CD14-positive monocyte (primary cell): ENCODE data around the genes WEE2, TAS2R4, TAS2R39, TAS2R40, OR2A5 and TPK1.

- CAGE, long polyA plus RNA = no peak
Measured at GRCh38 chr7:141707903-141708421, at the start of gene WEE2. Gene WEE2, plus strand, starts transcription at chr7:141708353.

DNA sequence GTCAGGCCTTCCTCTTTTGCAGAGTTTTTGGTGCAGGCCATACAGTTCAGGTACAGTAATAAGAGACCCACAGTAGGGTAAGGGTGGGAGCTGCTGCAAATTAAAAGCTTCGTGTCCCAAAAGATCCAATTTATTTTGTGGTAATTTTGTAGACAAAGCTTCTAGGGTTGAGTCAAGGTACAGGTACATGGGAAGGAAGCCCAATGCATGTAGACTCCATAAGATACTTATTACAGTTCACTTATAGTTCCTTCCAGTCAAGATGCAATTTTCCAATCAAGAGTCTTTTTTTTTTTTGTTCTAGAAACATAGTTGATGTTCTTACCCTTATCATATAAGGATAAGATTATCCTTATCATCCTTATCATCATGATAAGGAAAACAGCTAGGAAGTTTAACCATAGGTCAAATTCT, at the start of gene TAS2R4:
Gene TAS2R4, plus strand, starts transcription at position 301 of the 414 bp plus-strand sequence.
- CAGE, long polyA plus RNA = no peak

- CAGE, long polyA plus RNA = no peak
Measured at GRCh38 chr7:142001525-142001965, 5.9 kb downstream of the MGAM start.

DNA sequence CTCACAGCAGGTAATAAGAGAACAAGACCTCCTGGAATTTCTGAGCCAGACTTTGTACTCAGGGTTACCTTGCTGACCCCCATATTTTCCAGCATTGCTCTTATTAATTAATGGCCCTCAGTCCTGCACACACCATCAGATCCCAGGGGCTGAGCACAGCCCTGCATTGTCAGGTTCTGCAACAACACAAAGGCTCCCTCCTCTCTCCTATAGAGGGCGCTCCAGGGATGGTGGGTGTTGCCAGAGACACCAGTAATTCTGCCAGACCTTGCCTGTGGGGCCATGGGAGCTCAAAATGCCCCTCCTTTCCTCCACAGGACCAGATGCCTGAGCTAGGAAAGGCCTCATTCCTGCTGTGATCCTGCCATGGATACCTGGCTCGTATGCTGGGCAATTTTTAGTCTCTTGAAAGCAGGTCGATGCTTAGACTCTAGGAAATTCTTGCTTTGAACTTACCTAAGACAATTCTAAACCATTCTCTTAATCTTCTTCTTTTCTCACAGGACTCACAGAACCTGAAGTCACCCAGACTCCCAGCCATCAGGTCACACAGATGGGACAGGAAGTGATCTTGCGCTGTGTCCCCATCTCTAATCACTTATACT, 42.9 kb upstream of the PRSS58 start:
- CAGE, long polyA plus RNA = no peak

DNA sequence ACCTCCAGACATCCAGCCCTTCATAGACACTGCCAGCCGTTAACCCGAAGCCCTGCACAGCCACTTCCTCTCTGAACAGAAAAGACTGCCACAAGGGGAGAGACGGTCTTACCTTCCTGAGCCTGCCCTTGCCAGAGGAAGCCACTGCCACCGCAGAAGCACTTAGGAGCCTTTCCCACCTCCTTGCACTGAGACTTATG, 31.8 kb upstream of the PRSS1 start:
- CAGE, long polyA plus RNA = no peak

DNA sequence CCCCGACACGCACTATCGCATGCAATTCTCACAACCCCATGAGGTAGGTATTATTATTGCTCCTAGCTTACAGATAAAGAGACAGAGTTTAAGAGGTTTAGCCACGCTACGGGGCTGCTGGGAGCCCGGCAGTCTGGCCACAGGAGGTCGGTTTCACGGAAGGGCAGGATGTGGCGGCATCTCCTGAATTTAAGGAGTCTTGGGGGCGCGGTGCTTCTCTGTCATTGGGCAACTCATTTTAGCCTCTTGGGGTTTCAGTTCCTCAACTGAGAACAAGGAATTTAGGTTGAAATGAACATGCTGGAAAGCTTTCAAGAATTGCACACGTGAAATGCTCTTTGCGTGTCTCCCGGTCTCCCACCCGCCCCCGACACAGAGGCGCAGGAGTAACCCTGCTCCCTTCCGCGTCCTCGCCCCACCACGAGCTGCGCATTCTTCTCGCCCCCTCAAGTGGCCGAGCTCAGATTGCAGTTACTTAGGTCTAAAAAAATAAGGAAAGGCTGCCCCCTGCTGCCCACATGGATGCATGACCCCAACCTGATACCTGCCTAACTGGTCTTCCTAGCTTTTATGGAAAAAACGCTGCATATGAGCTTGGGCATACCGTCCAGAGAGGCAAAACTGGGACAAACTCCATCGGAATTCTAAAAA, 12.4 kb downstream of the PRSS2 start:
- CAGE, long polyA plus RNA = no peak

DNA sequence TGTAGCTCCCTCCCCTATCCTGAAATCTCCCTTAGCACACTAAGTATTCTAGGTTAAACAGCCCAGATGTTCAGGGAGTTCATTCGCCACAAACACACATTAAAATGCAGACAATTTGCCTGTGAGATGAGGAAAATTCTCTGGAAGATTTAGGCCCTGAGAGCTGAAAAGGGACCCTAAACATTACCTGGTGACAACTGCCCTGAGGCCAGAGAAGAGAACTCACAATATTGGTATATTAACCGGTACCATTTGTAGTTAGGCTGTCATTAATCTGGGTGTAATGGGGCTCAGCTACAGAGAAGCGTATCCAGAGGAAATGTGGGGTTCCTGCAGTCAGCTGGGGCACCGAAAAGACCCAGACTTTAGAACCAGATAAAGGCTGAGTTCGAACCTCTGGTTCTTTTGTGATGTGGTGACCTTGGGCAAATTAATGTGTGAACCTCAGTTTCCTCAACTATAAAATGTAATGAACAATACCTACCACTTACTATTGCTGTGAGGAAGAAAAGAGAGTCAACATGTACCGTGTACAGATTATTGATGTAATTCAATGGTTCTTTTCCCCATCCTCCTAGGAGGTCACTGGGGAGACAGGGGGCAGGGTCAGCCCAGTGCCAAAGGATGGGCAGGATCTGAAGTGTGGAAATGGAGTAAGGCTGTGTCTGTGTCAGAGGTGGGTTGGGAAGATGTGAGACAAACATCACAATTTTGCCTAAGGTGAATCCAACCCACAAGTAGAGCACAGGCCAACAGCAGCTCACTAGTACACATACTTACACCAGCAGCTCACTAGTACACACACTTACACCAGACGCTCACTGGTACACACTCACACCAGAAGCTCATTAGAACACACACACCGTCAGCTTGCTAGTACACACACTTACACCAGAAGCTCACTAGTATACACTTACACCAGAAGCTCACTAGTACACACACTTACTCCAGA, 27.8 kb downstream of the PRSS2 start:
- CAGE, long polyA plus RNA = no peak

GRCh38 chr7:142799223-142799462, 28.4 kb downstream of the PRSS2 start:
- CAGE, long polyA plus RNA = no peak

GRCh38 chr7:142800114-142800641, 29.4 kb downstream of the PRSS2 start:
- CAGE, long polyA plus RNA = no peak

DNA sequence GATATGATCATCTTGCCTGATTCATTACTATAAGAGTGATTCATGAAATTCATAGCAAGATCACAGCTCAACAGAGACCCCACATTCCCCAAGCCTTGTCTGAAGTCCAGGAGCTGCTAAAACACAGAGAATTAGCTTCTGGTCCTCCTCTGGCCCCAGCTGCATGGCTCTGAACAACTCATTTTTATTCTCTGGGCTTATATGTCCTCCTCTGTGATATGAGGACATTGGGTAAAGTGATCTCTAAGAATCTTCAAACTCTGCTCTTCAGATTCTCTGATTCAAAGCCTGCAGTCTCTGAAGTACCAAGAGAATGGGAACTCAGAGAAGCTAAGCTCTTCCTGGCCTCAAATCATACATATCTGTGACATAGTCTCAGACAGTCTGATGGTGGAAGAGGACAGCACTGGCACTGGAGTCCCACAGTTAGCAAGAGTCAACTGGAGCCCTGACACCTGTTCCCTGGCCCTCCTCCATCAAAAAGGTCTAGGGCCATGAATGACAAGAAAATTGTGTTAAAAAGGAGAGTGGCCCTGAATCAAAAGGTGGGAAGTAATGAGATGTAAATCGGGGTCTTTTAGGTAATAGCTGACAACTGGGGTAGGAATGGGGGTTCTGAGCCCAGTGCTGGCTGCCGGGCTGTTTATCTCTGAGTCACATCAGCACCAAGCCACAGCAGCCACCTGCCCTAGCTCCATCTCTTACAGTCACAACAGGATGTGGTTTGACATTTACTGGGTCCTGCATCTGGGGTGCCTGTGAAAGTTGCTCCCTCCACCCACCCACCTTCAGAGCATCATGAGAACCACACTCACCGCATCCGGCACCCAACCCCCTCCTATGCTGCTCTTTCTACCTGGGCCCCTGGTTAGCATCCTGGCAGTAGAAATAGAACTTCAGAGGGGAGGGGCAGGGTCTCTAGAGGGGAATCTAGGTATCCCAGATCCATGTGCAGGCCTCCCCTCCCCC, 37.7 kb downstream of the PRSS2 start:
- CAGE, long polyA plus RNA = no peak

- CAGE, long polyA plus RNA = no peak
Measured at GRCh38 chr7:143183139-143183470, at the start of gene TAS2R39. Gene TAS2R39, plus strand, starts transcription at chr7:143183419.

GRCh38 chr7:143221737-143222090, at the start of gene TAS2R40:
Gene TAS2R40, plus strand, starts transcription at chr7:143222037.
- CAGE, long polyA plus RNA = no peak

DNA sequence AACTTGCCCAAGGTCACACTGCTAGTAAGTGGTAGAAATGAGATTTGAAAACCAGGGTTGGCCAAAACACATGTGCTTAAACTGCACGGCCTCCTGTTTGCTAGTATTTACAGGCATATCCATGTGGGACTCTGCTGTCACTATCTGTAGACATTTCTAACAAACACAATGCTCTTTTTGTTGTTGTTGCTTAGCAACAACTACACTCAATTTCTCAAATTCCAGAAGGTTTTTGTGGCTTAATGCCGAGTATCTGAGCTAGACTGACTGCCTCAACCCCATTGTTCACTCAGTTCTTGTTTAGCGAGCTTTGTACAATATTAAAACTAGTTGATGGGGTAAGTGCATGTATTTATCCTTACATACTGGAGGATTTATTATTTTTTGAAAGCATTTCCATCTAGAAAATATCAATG, 5.4 kb upstream of the TMEM139 start:
- CAGE, long polyA plus RNA = no peak

DNA sequence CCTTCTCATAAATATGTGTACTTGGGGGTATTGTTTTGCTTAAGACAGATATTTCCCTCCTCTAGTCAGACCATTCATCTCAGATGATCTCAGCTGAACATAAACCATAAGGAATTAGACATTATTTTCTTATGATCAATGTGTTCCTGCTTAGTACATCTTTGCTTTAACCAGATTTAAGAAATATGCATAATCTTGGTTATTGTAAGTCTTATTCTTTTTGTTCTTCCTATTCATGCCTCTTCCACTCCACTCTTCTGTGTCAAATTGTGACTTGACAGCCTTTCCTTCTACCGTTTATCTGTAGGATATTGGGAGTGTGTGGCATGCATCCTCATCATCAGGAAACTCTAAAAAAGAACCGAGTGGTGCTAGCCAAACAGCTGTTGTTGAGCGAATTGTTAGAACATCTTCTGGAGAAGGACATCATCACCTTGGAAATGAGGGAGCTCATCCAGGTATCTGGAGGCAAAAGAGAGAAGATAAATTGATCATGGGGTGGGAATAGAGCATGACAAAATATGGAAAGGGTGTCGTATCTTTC, 3.2 kb downstream of the CASP2 start:
- CAGE, long polyA plus RNA = no peak

DNA sequence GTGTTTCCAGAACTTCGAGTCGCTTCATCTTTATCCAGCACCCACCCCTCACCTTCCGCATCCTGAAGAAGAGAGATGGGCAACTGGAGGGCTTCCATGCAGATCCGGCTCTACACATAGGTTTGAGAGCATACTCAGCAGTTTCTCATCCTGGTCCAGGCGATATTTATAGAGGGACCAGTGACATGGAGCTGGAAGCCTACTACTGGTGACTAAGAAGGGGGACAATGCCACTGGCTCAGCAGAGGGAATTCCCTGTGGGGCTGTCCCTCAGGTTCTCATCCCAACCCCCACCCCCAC, 254 bp upstream of the CLCN1 start:
- CAGE, long polyA plus RNA = no peak

DNA sequence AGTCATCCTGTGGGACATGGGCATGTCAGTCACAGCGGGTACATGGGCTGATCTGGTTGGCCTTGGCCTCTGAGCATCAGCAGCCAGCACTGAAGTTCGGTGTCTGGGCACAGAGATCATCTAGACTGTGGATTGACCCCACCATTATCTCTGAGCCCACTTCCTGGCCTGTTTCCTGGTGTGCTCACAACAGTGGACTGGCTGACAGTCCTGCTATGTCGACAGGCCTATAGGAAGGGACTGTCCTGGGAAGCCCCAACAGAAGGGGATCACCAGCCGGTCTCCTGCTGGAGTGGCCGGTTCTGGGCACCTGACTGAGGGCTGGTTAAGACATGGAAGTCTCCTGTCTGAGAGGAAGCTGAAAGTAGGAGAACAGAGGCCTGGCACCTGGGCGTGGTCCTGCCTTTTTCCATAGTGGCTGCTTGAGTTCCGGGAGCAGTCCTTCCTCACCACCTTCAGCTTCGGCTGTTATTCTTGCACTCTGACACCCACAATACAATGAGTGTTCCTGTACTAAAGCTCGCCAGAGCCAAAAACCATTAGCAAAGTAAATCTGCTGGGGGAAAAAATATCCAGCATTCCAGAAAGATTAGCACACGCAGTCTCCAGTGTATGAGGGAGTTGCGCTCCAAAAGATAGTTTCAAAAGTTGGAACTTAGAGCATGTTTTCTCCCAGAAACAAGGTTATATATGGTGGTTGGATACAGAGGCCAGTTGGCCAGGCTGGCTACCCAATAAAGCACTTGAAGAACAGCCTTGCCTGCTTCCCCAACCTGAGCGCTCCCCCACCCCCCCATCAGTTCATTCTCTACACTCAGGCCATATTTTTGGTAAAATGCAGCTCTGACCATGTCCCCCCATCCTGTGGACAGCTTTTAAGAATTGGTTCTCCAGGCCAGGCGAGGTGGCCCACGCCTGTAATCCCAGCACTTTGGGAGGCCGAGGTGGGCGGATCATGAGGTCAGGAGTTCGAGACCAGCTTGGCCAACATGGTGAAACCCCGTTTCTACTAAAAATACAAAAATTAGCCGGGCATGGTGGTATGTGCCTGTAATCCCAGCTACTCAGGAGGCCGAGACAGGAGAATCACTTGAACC, 11.0 kb downstream of the ZYX start:
- CAGE, long polyA plus RNA = no peak

GRCh38 chr7:143395169-143396229, 13.2 kb downstream of the EPHA1 start:
- CAGE, long polyA plus RNA = no peak

DNA sequence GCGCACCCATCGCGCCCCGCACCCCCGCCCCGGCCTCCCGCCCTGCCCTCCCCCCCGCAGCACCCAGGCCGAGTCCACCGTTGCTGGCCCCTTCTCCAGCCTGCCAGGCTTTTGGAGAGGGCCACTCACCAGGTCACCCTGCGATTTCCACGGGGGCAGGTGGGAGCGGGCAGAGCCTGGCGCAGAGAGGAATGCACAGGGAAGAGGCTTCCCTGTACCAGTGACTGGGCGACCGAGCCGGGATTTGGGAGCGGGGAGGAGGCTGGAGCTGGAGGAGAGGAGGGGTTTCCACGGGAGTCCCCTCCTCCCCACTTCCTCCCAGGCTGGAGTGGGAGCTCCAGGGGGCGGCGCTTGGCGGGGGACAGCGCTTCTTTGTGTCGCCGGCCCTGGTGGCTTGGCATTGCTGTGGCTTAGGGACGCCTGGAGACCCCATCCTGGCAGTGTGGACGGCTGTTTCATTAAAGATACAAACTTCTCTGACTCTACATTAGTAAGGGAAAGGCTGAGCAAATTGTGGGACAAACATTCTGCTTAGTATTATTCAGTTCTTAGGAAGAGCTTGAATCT, 19.3 kb downstream of the TCAF1 start:
- CAGE, long polyA plus RNA = no peak

DNA sequence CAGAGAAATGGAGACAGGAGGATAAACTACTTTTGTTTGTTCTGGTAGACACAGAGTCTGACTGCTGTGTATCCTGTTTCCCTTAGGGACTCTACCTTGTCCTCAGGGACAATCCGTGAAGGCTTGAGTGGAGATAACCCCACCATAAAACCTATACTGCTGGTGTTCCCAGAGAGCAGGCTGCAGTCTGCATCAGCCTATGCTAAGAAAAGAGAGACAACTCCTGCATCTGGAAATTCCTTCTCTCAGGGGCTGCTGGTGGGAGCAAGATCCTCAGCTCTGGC, at the start of gene OR2A5:
Gene OR2A5, plus strand, starts transcription at position 179 of the 284 bp plus-strand sequence.
- CAGE, long polyA plus RNA = no peak

- CAGE, long polyA plus RNA = no peak
Measured at GRCh38 chr7:144835157-144836273, at the start of gene TPK1. Gene TPK1, minus strand, starts transcription at chr7:144836053.